Paraaortic lymph node (tissue), 1 donor: ENCODE results near the gene MAP3K11.

- PRO-cap = no peak
Observed at GRCh38 chr11:65165276-65165719, 4.7 kb upstream of the SPDYC start.

DNA sequence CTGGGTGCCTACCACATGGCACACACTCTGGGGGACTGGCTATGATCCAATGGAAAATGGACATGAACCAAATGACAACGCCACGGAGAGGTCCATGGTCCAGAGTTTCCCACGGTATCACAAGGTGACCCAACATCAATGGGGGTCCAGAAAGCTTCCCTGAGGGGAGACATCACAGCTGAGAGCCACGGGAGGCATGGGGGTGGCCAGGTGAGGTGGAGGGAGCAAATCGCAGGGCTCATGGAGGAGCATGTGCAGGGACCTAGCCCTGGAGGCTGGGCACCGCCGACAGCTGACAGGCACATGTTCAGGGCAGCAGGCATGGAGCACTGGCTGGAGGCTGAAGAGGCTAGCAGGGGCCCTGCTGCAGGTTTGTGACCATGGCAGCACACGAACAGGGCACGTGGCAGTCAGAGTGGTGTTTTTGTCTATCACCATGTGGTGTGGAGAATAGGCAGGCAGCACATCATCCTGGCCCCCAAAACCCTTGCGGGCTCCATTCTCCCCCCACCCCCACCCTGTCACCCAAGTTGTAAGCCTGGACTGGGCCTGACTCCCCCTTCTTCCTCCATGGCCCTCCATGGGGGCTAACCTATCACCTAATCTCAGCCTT, 10.1 kb upstream of the CDC42EP2 start:
- PRO-cap = no peak

GRCh38 chr11:65315179-65316274, 861 bp downstream of the CDC42EP2 start:
- PRO-cap = no peak

DNA sequence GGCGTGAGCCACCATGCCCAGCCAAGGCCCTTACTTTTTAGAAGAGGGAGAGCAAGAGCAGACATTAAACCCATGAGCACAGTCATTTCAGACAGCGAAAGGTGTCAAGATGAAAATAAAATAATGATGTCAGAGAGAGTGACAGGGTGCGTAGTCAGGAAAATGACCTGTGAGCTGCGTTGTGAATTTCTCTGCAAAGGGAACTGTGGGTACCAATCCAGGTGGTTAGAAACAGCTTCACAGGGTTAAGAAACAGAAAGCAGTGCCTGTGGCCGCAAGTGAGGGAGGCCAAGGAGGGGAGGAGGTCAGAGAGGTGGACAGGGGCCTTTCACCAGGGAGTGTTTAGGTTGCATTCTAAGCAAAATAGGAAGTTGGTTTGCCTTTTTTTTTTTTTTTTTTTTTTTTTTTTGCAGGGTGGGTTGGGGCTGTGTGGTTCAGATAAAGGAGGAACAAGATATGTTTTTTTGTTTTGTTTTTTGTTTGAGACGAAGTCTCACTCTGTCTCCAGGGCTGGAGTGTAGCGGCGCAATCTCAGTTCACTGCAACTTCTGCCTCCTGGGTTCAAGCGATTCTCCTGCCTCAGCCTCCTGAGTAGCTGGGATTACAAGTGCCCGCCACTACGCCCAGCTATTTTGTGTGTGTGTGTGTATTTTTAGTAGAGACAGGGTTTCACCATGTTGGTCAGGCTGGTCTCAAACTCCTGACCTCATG, 7.9 kb downstream of the TIGD3 start:
- PRO-cap = bidirectional peak, plus-strand start at position 467 of the sequence, minus-strand start at position 344 of the sequence; unidirectional peak, plus-strand start at position 467 of the sequence

- PRO-cap = no peak
Observed at GRCh38 chr11:65415482-65416394, 29.3 kb downstream of the FRMD8 start.

- PRO-cap = bidirectional peak, plus-strand start at chr11:65422322, minus-strand start at chr11:65422209
Observed at GRCh38 chr11:65421920-65422260, 35.5 kb downstream of the FRMD8 start.

DNA sequence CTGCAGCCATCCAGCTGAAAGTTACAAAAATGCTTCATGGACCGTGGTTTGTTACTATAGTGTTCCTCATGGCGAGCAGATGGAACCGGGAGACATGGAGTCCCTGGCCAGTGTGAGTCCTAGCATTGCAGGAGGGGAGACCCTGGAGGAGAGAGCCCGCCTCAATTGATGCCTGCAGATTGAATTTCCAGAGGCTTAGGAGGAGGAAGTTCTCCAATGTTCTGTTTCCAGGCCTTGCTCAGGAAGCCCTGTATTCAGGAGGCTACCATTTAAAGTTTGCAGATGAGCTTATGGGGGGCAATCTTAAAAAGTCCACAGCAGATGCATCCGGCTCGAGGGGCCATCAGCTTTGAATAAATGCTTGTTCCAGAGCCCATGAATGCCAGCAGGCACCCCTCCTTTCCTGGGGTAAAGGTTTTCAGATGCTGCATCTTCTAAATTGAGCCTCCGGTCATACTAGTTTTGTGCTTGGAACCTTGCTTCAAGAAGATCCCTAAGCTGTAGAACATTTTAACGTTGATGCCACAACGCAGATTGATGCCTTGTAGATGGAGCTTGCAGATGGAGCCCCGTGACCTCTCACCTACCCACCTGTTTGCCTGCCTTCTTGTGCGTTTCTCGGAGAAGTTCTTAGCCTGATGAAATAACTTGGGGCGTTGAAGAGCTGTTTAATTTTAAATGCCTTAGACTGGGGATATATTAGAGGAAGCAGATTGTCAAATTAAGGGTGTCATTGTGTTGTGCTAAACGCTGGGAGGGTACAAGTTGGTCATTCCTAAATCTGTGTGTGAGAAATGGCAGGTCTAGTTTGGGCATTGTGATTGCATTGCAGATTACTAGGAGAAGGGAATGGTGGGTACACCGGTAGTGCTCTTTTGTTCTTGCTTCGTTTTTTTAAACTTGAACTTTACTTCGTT, 37.7 kb downstream of the FRMD8 start:
- PRO-cap = no peak

DNA sequence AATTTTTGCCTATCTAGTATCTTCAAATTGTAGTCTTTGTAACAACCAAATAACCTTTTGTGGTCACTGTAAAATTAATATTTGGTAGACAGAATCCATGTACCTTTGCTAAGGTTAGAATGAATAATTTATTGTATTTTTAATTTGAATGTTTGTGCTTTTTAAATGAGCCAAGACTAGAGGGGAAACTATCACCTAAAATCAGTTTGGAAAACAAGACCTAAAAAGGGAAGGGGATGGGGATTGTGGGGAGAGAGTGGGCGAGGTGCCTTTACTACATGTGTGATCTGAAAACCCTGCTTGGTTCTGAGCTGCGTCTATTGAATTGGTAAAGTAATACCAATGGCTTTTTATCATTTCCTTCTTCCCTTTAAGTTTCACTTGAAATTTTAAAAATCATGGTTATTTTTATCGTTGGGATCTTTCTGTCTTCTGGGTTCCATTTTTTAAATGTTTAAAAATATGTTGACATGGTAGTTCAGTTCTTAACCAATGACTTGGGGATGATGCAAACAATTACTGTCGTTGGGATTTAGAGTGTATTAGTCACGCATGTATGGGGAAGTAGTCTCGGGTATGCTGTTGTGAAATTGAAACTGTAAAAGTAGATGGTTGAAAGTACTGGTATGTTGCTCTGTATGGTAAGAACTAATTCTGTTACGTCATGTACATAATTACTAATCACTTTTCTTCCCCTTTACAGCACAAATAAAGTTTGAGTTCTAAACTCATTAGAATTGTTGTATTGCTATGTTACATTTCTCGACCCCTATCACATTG, 39.5 kb downstream of the FRMD8 start:
- PRO-cap = bidirectional peak, plus-strand start outside the sequence, minus-strand start at position 592 of the sequence

DNA sequence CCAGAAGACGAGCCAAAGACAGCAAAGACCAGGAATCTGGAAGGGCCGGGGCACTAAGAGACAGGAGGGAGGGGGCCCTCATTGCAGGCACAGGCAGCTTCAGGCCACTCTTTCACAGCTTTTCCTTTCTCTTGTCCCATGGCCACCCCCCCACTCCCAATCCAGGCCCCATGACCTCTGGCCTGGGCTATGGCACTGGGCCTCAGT, 34.7 kb upstream of the SCYL1 start:
- PRO-cap = no peak

DNA sequence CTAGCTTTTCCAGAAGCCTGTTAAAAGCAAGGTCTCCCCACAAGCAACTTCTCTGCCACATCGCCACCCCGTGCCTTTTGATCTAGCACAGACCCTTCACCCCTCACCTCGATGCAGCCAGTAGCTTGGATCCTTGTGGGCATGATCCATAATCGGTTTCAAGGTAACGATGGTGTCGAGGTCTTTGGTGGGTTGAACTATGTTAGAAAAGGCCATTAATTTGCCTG, 19.5 kb upstream of the SCYL1 start:
- PRO-cap = bidirectional peak, plus-strand start outside the sequence, minus-strand start at position 54 of the sequence

DNA sequence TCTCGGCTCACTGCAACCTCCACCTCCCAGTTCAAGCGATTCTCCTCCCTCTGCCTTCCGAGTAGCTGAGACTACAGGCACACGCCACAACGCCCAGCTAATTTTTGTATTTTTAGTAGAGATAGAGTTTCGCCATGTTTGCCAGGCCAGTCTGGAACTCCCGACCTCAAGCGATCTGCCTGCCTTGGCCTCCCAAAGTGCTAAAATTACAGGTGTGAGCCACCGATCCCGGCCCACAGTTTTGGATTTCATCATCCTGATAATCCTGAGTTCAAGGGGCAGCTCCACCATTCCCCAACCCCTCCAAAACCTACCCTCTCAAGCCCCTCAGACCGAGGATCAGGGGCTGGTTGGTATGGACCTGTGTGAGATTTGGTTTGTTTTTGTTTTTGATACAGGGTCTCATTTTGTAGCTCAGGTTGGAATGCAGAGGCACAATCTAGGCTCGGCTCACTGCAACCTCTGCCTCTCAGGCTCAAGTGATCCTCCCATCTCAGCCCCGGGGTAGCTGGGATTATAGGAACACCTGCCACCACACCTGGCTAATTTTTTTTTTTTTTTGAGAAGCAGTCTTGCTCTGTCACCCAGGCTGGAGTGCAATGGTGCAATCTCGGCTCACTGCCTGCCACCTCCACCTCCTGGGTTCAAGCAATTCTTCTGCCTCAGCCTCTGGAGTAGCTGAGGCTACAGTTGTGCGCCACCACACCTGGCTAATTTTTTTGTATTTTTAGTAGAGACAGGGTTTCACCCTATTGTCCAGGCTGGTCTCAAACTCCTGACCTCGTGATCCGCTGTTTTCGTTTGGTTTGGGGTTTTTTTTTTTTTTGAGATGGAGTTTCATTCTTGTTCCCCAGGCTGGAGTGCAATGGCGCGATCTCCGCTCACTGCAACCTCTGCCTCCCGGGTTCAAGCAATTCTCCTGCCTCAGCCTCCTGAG, 15.4 kb upstream of the SCYL1 start:
- PRO-cap = no peak

DNA sequence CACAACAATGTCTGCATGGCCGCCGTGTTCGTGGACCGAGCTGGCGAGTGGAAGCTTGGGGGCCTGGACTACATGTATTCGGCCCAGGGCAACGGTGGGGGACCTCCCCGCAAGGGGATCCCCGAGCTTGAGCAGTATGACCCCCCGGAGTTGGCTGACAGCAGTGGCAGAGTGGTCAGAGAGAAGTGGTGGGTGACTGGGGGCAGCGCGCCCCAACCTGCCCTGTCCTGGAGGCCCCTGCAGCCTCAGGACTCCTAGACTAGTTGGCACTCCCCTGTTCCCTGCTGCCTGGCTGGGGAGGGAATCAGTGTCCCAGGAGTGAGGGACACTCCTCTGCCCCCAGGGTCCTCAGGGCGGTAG, 1.3 kb downstream of the SCYL1 start:
- PRO-cap = no peak

GRCh38 chr11:65540107-65540902, 15.4 kb downstream of the SCYL1 start:
- PRO-cap = bidirectional peak, plus-strand start at chr11:65540294, minus-strand start at chr11:65540157; unidirectional peak, minus-strand start at chr11:65540356; bidirectional peak, plus-strand start at chr11:65540796, minus-strand start at chr11:65540661

DNA sequence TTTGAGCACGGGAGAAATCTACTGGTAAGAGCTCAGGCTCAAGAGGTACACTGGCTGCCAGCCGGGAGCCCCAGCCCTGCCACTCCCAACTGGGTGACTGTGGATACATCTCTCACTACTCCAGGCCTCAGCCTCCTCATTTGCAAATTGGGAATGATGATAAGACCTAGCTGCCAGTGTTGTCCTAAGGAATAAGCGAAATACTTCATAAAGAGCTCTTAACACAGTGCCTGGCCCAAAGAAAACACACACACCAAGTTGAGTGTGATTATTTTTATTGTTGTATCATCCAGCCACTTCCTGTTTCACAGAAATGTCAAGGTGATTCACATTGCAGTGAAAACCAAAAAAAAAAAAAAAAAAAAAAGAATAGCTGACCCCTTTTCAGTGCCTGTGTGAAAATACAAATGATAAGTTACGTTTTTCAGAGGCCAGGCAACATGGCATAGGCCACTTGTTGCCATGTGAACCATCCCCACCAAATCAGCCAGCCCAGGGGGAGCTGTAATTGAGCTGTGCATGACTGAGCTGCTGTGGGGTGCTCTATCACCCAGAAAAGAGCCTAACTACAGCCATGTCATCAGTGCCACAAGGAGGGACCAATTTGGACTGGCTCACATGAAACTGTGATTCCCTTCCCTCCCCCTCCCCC, 4.4 kb upstream of the ZNRD2 start:
- PRO-cap = unidirectional peak, minus-strand start at position 248 of the sequence

GRCh38 chr11:65589672-65590372, 5.8 kb downstream of the KCNK7 start:
- PRO-cap = no peak

DNA sequence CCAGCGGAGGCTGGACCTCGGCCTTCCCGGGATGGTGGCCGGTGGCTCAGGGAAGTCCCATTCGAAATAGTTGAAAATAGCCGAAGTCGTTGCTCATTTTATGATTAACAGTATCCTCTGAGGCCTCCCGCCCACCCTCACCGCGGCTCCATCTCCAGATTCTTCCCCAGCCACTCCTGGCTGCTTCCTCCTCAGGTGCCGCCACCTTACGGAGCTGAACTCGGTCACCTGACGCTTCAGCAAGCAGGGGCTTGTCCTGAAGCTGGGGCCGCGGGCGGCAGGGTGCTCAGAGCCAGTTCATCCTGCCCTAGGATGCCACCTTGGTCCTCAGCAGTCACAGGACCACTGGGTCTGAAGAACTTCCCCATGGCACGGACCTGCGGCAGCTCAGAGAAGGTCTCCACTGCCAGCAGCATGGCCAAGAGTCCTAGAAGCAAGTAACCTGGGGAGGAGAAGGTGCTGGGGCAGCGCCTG, 2.8 kb downstream of the KCNK7 start:
- PRO-cap = no peak

- PRO-cap = no peak
Observed at GRCh38 chr11:65597729-65598852, 2.5 kb upstream of the KCNK7 start.

DNA sequence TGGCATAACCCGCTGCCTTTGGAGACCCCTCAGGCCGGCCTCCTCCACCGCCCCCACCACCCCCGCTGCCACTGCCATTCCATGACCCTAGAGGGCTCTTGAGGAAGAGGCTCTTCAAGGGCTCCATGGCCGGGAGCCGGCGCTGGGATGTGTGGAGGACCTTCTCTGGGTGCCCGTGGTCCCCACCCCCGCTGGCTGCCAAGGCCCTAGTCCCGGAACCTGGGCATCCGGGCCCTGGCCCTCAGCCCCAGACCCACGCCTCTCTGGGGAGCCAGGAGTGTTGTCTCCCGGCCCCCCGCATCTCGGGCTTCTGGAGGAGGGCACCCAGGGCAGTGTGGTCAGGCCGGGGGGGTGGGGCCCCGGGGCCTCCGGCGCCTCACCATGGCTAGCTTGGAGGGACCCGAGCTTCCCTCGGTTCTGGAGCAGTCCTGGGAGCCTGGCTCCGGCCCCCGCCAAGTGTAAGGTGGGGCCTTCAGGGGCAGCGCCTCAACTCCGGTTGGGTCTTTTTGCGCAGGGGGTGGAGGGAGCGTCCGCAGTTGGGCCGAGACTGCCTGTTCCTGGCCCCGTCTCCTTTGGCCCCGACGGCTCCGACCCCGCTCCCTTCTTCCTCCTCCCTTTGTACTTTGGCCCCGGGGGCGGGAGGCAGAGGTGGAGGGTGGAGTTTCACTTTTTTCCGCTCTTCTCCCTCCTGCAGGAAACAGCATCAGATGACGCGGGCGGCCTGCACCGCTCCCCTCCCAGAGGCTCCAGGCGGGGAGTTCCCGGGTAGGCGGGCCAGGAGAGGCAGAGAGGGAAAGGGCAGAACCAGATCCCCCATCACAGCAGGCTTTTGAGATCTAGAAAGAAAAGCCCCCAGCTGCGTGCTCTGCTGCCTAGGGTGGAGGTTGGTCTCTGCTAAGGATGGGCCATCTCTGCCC, at the start of gene MAP3K11:
Gene MAP3K11 (minus strand): TSS at position 592 of the 917 bp plus-strand sequence.
- PRO-cap = bidirectional peak, plus-strand start at position 777 of the sequence, minus-strand start at position 574 of the sequence

DNA sequence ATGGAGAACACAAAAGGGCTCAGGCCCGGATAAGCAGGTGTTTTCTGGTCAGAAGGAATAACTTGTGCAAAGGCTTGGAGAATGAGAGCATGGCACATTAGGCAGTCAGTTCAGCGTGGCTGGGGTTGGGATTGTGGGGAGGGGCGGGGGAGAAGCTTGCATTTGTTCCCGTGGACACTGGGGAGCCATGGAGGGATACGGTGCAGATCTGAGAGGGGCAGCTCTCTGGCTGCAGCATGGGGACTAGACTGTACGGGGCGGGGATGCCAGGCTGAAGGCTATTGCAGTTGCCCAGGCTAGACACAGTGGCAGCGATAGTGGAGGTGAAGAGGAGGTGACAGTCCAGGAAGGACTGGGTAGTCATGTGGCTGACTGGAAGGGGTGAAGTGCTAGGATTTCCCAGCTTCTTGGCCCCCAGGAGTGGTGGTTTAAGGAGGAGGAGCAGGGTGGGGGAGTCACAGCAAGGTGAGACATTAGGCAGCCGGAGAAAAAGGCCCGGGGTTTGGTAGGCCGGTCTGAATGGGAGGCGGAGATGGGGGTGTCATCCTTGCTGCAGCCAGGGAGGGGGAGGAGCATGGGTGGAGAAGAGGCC, 5.9 kb downstream of the SIPA1 start:
- PRO-cap = no peak

DNA sequence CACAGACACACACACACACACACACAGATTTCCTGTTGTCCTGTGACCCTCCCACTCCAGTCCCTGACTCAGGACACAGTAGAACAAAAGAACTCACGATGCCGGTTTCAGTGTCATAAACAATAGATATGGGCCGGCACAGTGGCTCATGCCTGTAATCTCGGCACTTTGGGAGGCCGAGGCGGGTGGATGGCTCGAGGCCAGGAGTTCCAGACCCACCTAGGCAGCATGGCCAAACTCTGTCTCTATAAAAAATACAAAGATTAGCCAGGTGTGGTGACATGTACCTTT, 13.8 kb upstream of the KAT5 start:
- PRO-cap = no peak